Mesenteric fat pad (tissue), 1 donor: ENCODE measurements around the gene PARD3.

DNA sequence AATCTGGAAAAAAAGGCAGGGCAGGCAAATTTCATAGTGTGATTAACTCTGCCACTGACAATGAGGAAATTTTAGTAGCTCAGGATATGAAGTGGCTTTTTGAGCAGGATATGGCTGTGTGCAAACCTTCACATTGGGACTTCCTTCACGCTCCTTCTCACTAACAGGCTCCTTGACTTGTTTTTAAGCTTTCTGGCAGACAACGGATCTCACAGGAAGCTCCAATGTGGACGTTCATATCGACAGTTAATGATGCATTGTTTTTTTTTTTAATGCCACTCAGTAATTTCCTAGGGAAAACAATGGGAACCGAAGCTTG, 84.9 kb downstream of the NRP1 start:
- PRO-cap: no peak

DNA sequence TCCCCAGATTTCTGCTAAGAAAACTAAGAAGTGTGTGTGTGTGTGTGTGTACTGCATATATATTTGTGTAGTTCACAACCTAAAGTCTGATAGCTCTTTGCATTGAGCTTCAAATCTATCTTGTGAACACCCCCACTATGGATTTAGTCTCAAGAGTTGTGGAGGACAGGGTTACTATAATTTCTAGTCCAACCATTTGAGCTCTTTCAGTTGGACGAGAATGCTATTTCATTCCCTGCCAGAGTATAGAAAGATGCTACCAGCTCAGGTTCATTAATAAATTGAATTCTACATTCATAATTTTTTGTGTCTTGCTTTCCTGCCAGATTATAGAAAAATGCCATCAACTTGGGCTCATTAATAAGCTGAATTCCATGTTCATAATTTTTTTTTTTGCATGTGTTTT, 1.6 kb downstream of the NRP1 start:
- PRO-cap: no peak

DNA sequence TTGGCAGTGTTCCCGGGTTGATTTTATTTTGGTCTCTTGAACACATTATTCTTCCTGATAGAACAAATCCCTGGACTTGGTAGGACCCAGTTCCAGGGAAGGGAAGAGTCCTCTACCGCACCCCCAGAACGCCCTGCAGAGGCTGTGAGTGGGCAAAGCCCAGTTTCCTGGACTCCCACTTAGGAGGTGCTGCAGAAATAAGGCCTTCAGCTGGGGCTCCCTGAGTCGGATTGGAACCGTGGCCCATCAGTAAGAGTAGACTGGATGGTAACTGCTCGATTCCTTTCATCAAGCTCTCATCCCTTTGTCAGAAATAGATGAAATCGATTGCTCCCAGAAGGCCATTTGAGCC, 3.1 kb upstream of the NRP1 start:
- PRO-cap: no peak

- PRO-cap: no peak
These were observed 344.2 kb upstream of the NRP1 start for GRCh38 chr10:33678814-33679013.

DNA sequence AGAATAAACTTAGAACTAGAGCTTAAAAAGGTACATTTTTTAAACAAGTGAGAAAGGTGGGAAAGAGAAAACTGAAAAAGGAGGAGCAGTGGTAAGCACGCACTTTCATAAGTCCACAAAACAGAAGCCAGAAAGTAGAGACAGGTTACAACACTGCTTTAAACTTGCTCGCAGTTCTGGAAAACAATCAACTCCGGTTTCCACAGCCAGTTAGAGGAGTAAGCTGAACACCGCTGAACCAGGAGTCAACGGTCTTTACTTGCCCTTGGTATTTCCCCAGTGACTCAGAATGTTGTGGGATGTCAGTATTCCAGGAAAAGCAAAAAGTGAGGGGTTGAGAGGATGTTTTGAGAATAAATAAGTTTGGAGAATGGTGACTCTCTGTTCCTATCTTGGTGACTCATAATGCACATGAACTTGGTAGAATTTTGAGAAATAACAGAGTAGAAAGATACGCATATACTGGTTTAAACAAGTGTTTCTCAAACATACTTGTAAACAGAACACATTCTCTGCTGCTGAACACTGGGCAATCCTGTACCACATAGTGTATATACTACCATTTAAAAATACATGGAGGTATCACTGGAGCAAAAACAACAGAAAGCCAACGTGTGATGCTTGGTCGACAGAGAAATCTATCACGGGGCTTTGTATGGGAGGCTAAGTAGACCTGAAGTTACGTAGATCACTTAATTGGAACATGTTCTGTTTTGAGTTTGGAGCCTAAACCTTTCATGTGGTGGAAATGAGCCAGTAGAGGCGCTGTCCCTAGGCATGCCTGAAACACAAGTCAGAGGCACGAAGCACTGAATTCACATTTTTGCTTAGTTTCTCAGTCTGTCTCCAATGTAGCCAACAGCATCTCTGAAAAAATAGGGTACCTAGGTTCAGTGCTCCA, 534.4 kb downstream of the PARD3 start:
- PRO-cap: no peak

DNA sequence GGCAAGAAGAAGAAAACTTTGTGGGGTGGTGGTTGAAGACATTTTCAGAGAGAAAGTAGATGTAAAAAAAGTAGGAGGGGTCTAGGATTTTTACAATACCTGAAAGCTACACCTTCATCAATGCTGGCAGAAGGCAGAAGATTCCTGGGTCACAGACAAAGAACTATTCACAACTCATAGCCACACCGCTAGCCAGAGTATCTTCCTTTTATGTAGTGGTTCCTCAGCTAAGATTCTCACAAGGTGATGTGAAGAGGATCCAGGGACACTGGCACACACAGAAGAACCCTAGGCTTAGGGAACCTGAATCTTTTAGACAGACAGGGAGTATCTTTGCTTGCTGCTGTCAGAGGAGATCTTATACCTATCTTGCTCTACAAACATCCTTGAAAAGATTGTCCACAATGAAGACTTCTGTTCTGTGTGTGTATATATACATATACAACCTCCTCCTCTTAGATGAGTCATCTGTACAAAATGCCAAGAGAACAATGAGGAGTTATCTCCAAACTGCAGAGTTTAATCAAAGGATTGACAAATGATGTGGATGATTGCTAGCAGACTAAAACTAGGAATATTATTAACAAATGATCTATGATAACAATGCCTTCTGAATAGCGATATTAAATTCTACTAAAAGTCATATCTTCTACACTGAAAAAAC, 409.4 kb downstream of the PARD3 start:
- PRO-cap: no peak

DNA sequence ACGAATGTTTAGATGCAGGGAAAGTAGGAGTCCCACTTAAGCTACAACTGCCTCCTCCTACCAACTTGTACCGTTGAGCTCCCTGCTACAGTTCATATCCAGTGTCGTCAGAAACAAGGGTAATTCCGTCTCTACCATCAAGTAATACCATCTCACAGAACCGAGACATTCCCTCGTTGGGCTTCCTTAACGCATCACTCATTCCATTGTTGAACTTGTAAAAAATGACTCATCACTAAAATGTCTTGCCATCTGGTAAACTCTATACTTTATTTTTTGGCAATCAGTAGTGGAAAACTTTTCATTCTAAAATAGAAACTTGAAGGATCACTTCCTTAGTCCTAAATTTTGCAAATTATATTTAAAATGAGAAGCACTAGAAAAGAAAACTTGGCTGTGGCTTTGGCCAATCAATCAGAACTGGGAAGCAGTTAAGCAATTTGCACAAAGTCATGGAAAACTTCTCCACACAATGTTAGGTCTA, 288.3 kb downstream of the PARD3 start:
- PRO-cap: no peak

DNA sequence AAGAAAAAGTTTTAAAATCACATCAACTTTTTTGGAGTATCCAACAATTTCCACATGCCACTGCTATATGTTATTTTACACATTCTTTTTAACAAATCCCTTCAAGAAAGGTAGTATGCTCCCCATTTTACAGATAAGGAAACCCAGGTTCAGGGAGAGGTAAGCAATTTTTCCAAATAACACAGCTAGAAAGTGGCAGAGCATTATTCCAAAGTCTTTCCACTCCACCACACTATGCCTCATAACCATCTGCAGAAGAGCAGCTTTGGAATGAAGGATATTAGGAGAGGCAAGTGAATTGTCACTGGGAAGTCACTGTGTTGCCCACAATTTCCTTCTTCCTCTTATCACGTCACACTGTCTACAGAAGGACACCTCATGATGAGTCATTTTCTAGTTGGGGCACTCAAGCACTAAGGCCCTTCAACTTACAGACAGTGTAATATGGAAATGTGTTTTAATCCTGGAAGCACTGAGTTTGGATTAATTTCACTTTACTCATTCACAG, 56.8 kb downstream of the PARD3 start:
- PRO-cap: no peak

- PRO-cap: no peak
These were observed at the start of gene PARD3 for GRCh38 chr10:34815219-34816142. PARD3 (minus strand) TSS chr10:34815296.

DNA sequence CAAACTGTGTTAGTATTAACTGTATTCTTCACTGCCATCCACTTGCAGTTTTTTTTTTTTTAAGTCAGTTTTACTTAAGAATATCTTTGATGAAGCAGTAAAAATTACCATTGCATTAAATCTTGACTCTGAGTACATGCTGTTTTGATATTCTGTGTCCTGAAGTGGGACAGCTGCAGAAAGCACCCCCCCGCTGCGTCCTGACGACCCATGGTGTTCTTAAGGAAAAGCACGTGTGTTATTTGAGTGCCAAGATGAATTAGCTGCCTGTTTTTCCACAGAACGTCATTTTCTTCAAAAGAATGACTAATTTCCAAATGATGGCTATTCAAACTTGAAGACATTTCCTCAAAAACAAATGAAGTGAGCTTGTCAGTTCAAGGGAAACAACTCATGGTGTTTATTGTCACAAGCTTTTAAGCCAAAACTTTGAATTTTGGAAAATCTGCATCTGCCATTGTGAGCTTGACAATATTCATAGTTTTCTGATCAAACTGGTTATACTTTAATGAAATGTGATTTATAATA, 45.9 kb downstream of the CREM start:
- PRO-cap: no peak

- PRO-cap: no peak
These were observed 89.9 kb downstream of the CREM start for GRCh38 chr10:35216419-35217136.

GRCh38 chr10:35306840-35307631, 29.3 kb upstream of the CCNY start:
- PRO-cap: no peak

- PRO-cap: no peak
These were observed 22.8 kb upstream of the CCNY start for GRCh38 chr10:35313479-35313979.

GRCh38 chr10:35406638-35407466, 70.5 kb downstream of the CCNY start:
- PRO-cap: no peak

- PRO-cap: no peak
These were observed 77.0 kb downstream of the CCNY start for GRCh38 chr10:35413106-35413905.

DNA sequence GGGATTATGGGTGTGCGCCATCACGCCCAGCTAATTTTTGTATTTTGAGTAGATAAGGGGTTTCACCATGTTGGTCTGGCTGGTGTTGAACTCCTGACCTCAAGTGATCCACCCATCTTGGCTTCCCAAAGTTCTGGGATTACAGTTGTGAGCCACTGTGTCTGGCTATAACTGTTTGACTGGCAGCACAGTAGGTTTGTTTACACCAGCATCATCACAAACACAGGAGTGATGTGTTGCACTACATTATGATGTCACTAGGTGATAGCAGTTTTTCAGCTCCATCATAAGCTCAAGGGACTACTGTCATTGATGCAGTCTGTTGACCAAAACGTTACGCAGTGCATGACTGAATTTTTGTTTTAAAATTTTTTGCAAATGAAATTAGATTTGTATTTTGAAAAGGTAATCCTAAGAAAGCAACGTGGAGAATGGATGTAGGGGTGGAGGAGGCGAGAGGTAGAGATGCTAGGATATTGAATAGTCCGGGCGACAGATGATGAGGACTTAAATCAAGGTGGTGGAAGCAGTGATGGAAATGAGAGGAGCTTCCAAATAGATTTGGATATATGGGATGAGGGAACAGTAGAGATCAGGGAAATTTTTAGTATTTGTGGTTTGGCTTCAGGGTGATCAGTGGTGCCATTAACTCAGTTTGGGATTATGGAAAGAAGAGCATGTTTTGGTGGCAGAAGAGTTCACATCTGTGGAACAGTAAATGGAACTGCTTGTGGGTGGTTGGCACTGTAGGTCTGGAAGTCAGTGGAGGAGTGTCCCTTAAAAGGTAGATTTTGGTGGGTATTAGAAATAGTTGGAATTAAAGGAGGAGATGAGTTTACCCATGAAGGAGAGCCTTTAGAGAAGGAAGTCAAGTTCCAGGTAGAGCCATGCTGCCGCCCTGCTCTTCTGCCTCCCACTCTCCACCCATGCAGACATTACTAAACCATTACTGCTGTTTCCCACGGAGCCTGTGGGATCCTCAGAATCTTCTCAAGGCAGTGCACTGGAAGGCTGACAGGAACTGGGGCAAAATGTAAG, 108.4 kb downstream of the CCNY start:
- PRO-cap: no peak

GRCh38 chr10:35564664-35565221, 40.4 kb upstream of the GJD4 start:
- PRO-cap: no peak

DNA sequence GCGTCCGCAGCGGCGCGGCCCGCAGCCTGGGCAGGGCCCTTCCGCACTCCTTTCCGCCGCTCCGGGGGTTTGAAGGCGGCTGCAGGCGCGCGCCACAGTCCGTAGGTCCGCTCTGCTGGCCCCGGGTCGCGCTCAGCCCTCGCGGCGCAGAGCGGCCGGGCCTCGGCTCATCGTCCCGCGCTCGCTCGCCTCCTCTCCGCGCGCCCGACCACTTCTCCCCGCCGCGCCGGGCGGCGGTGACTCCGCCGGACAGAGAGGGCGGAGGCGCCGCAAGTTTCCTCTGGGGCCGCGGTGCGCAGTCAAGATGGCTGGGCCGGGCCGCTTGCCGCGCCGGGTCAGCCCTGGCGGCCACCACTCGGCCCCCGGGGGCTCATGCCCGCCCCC, 508 bp downstream of the FZD8 start:
- PRO-cap: no peak

- PRO-cap: no peak
These were observed 277.0 kb downstream of the ANKRD30A start for GRCh38 chr10:37402403-37402727.

DNA sequence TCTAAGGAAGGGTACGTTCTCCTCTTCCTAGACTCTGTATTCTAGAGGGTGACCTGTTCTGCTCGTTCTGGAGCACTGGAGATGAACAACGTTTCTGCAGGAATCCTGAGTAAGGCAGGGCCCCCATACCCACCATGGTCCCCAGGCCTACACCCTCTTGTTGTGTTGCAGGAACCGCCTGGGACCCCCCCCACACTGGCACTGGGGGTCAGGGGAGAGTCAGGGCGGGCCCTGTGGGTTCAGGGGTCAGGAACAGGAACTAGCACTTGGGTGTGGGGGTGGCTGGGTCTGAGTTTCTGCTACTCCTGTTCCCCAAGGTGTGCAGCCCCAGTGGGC, 129.1 kb downstream of the ZNF248 start:
- PRO-cap: no peak